GM12892 (cell line): Measurements from ENCODE around the genes TMEM59L and LPAR2.

GRCh38 chr19:18593170-18594191 lies 4.9 kb downstream of the REX1BD start:
- RRBS = no CpG with 5 or more reads among the region's 28 CpGs

DNA sequence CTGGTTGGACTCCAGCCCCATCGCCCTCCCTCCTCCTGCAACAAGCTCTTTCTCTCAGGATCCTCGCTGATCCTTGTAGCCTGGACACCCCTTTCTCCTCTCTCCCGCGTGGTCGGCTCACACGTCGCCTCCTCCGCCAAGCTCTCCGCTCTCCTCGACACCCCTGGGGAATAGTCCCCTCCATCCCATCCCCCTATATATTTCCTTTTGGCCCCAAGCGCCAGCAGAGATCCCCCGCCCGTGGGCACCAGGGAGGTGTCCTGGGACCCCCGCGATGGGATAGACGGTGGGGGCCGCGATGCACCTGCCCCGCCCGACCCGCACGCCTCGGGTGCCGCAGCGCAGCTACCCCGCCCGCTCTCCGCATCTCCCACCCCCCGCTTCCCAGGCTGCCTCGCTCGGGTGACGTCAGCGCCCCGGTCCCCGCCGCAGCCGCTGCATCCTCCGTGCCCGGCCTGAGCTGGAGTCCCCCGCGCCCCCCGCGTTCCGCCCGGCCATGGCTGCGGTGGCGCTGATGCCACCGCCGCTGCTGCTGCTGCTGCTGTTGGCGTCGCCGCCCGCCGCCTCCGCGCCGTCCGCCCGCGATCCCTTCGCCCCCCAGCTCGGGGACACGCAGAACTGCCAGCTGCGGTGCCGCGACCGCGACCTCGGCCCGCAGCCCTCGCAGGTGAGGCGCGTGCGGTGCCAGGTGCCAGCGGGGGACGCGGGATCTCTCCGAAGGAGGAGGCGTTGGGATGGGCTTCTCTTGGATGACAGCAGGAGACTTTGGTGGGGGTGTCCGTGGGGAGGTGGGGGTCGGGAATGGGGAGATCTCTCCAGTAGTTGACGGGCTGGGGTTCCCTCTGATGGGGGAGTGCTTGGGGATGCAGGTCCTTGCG lies at the start of gene TMEM59L:
TMEM59L (plus strand) TSS at position 408 of the 878 bp plus-strand sequence.
- RRBS = 2% methylated on average over 7 of the region's 83 CpGs

GRCh38 chr19:18644317-18644716 lies 7.5 kb downstream of the KLHL26 start:
- RRBS = no CpG with 5 or more reads among the region's 4 CpGs

DNA sequence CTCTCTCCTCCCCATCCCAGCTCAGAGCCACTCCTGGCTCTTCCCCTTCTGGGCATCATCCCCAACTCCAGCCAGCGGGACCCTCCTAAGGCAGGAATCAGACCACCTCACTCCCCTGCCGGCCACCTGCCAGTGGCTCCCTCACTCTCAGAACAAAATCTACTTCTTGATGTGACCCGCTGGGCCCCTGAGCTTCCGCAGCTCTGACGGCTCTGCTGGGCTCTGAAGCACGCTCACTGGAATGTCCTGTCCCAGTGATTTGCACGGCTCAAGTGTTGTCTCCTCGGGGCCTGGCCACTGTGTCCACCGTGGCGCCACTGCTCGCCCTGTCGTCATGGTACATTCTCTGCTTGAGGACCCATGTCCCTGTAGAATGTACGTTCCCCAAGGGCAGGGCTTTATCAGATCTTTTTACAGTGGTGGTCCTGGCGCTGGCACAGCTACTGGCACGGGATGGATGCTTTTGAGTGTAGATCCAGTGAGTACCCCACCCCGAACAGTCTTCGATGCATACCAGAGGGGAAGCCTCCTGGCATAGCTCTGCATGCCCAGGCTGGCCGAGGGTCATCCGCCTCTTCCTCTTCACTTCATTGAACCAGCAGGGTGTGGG lies 12.1 kb downstream of the KLHL26 start:
- RRBS = no CpG with 5 or more reads among the region's 19 CpGs

DNA sequence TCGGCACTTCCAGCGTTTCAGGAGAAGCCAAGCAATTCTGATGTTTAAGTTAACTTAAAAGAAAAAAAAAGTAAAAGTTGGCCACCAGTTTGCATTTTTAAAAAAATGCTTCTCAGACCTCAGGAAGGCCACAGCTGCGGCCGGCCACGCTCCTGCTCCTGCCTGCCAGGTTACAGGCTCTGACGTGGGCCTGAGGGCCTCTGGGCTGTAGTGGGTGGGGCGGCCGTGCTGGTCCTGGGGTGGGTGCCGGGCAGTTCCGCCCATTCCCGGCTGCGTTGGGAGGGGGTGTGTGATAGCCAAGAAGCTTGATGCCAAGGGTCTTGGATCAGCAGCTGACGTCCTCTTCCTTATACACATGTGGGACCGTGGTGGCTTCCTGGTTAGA lies 28.0 kb downstream of the CRTC1 start:
- RRBS = no CpG with 5 or more reads among the region's 14 CpGs

- RRBS = no CpG with 5 or more reads among the region's 7 CpGs
Measured at GRCh38 chr19:18733400-18733766, 49.9 kb downstream of the CRTC1 start.

DNA sequence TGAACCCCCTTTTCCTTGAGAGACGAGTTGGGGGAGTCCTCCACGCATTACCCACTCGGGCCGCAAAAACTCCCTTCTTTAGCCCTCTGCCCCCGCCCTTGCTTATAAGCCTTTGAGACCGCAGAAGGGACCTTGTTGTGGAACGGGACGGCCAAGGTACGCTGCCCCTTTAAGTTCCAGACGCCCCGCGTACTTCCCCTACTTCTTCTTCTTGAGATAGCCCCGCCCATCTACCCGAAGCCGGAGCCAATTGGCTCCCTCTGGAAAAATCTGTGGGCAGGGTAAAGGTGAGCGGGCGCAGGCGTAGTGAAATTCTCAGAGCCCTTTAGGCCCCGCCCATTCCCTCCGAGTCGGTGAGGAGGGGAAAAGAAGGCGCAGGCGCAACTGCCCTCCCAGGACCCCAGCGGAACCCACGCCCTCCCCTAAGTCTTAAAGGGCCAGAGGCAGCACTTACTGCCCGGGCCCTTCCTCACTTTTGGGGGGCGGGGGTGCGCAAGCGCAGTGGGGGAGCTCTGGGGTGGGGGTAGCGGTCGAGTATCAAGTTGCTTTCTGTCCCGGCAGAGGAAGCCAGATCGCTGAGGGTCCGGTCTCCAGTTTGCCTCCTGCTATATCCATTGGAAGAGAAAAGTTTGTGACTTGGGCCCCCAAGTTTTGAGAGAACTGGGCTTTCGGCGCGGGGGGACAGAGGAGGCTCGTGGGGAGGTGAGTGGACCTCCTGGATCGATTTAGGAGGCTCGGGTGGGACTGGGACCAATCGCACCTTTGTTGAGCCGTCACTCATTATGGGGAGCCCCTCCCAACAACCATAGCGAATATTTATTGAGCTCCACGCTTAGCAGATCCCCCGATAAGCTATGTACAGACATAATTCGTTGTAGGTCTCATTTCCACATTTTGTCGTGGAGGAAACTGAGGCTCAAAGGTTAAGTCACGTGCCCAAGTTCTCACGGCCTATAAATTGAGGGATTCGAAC lies 627 bp downstream of the RFXANK start:
- RRBS = no CpG with 5 or more reads among the region's 50 CpGs

GRCh38 chr19:19202393-19202795 lies 820 bp downstream of the NR2C2AP start:
- RRBS = no CpG with 5 or more reads among the region's 9 CpGs

- RRBS = 2% methylated on average over 10 of the region's 68 CpGs
Measured at GRCh38 chr19:19224624-19225654, 13.2 kb downstream of the NCAN start.

DNA sequence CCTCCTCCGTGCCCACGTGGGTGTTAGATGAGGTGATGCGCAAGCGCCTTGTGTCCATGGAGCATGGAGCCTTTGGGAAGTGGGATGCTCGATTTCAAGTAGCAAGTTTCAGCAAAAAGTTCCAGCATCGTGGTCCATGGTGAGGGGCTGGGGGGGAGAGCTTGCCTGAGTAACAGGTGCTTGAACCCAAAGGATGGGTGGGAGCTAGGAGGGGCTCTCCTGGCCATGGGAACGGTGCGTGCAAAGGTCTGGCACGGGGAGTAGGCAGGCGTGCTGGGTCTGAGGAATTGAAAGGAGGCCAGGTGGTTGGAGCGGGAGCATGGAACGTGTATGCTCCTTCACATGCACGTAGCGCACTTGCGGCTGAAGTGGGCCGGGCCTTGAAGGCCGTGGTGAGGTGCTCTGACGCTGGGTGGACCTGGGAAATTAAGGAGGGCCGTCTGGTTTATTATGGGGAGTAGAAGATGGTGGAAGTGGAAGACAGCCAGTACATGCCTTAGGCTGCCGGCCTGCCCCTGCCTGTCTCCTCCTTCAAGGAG lies 23.7 kb downstream of the GATAD2A start:
- RRBS = no CpG with 5 or more reads among the region's 20 CpGs

DNA sequence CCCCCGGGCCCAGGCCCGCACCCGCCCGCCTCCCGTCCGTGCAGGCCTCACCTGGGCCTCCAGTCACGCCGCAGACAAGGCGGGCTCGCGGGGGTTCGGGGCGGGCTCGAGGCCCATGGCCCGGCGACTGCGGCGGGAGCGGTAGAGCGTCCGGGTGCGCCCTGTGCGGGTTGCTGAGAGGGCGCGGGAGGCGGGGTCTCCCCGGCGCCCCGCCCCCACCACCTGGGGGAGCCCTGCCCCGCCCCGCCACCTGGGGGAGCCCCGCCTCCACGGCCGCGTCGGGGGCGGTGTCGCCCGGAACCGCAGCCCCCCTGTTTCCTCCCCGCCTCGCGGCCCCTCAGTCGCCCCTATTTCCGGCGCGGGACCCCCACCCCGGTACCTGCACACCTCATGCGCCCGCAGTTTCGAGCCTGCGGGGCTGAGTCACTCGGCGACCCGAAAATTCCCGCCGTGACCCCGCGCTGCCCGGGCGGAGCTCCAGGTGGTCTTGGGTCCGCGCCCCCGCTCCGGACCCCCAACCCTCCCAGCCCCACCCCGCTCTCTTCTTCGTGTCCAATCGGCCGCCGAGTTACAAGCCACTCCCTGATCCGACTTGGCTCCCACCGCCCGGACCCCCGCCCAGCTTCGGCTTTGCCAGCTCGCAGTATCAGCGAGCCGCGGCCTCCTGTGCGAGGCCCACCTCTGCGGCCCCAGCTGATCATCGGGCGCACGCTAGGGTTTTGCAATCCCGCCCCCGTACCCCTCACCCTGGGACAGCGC lies at the start of gene LPAR2:
LPAR2 (minus strand) TSS at position 180 of the 759 bp plus-strand sequence.
- RRBS = 3% methylated on average over 21 of the region's 87 CpGs

DNA sequence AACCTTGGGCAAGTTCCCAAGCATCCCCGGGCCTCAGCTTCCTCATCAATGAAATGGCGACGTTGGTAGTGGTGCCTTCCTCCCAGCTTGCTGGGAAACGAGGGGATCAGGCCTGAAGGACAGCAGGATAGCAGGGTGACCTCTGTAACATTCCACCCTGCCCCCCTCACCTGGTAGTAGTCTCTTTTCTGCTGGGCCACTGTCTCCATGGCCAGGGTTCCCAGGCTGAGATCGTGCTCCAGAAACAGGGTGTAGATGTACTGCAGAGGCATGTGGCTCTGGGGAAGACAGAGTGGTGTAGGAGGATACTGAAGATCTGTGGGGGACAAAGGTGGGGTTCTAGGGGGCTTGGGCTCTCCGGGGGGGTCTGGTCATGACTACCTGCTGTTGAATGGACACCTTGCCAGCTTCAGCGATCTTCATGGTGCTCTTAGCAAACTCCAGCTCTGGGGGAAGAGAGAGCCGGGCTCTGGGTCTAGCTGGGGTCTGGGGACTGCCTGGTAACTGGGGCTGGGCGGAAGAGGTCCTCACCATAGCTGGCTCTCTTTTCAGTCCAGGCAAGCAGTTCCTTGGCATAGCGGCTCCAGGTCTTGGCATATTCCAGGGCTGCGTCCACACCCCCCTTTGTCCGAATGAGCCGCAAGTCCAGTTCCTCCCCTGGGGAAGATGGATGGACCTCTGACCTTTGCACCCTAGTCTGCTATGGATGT lies 3.4 kb downstream of the GMIP start:
- RRBS = no CpG with 5 or more reads among the region's 13 CpGs

GRCh38 chr19:19642430-19643497 lies 693 bp downstream of the GMIP start:
- RRBS = no CpG with 5 or more reads among the region's 25 CpGs

GRCh38 chr19:19649301-19649979 lies 6.0 kb upstream of the GMIP start:
- RRBS = 98% methylated on average over 7 of the region's 27 CpGs

- RRBS = no CpG with 5 or more reads among the region's 27 CpGs
Measured at GRCh38 chr19:19653631-19654337, 9.7 kb downstream of the ATP13A1 start.

DNA sequence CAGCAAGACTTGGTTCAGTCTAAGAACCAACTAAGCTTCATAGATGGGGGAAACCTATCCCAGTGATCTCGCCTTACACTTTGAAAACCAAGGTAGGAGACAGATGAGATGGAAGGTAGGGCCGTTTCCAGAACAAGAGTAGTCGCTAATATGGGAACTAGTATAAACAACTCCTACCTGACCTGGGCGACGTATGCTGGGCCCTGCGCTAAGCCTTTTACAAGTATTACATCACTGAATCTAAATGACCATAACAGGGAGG lies 753 bp downstream of the ATP13A1 start:
- RRBS = no CpG with 5 or more reads among the region's 6 CpGs

DNA sequence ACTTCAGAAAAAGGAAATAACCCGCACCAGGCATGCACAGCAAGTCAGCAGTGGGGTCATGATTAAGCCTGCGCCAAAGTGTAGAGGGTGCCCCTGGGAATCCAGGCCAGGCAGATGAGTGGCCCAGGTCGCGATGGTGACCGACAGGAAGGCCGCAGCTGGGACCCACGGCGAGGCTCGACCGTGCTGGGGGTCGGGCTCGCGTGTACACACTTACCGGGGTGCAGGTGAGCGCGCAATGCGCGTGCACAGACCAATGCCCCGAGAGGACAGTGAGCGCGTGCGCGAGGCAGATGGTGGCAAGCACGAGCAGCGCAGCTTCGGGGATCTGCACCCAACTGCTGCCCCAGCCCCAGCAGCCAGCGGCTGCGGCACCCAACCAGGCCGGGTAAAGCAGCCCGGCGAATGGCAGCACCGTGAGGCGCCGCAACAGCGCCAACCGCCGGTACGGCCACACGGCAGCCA lies 390 bp downstream of the ATP13A1 start:
- RRBS = 1% methylated on average over 10 of the region's 39 CpGs

DNA sequence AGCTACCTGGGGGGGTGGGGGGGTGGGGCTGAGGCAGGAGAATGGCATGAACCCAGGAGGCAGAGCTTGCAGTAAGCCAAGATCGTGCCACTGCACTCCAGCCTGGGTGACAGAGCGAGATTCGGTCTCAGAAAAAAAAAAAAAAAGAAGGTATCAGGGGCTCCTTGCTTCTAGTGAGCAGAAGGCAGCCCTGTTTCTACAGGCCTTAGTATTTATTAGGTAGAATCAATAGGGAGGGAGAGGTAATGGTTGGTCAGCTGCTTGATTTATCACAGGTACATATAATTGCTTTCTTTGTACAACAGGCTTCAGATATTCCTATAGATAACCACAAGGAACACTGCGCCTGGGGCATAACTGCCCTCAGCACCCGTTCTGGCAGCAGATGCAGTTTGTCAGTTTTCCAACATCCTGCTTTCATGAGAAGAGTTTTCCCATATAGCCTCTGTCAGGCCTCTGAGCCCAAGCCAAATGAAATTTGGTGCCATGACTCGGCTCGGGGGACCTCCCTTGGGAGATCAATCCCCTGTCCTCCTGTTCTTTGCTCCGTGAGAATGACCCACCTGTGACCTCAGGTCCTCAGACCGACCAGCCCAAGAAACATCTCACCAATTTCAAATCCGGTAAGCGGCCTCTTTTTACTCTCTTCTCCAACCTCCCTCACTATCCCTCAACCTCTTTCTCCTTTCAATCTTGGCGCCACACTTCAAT lies 12.4 kb upstream of the ZNF486 start:
- RRBS = no CpG with 5 or more reads among the region's 12 CpGs

DNA sequence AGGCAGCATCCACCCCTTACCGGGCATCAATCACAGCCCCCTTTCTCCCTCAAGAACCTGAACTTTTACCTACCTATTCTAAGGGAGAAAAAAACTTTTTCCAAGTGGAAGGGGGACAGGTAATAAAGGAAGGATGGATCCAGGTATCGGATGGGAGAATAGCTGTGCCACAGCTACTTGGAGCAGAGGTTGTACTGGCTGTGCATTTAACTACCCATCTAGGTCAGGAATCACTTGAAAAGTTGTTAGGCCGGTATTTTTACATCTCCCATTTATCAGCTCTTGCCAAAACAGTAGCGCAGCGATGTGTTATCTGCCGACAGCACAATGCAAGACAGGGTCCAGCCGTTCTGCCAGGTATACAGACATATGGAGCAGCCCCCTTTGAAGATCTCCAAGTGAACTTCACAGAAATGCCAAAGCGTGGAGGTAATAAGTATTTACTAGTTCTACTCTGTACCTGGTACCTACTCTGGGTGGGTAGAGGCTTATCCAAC lies 80.3 kb downstream of the ZNF486 start:
- RRBS = no CpG with 5 or more reads among the region's 8 CpGs

- RRBS = no CpG with 5 or more reads among the region's 7 CpGs
Measured at GRCh38 chr19:20260706-20261042, 93.7 kb downstream of the ZNF486 start.